Frontal cortex (tissue), 2 donors: ENCODE data around the genes DNAJB1, CCDC105 and NOTCH3.

- RAMPAGE, long total RNA = no peak
These were observed 1.2 kb upstream of the PKN1 start for GRCh38 chr19:14431838-14432358.

DNA sequence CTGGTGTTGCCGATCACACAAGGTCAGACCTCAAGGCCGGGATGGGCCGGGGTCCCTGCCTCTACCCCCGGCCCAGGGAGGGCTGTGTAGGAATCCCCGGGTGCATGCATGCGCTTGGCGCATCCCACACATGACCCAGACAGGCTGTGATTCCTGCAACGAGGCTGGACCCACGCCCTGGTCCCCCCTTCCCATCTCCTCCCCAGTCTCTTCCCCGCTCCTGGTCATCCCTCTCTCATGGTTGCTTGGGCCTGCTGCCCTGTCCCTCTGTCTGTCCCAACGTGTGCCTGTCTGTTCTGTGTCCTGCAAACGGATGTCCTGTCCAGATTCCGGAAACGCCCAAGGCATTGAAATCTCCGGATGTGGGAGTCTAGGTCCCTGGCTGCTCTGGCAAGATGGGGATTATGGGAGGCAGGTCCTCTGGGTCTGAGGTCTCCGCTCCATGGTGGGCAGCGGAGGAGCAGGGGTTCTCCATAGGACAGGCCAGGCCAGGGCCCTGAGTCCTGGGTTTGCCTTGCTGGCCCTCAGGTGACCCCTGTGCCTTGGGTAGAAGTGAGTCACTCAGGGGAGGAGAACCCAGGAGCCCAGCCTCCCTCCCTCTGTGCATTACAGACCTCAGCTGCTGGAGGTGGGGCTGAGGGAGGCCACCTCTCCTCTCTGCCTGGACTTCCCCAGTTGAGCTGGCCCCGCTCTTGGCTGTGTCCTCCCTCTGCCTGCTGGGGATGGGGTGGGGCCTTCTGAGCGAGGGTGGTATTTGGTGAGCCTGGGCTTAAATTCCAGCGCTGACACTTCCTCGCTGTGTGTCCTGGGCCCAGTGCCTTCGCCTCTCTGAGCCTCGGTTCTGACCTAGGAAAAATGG is 1.8 kb downstream of the PKN1 start:
- RAMPAGE, long total RNA = no peak

DNA sequence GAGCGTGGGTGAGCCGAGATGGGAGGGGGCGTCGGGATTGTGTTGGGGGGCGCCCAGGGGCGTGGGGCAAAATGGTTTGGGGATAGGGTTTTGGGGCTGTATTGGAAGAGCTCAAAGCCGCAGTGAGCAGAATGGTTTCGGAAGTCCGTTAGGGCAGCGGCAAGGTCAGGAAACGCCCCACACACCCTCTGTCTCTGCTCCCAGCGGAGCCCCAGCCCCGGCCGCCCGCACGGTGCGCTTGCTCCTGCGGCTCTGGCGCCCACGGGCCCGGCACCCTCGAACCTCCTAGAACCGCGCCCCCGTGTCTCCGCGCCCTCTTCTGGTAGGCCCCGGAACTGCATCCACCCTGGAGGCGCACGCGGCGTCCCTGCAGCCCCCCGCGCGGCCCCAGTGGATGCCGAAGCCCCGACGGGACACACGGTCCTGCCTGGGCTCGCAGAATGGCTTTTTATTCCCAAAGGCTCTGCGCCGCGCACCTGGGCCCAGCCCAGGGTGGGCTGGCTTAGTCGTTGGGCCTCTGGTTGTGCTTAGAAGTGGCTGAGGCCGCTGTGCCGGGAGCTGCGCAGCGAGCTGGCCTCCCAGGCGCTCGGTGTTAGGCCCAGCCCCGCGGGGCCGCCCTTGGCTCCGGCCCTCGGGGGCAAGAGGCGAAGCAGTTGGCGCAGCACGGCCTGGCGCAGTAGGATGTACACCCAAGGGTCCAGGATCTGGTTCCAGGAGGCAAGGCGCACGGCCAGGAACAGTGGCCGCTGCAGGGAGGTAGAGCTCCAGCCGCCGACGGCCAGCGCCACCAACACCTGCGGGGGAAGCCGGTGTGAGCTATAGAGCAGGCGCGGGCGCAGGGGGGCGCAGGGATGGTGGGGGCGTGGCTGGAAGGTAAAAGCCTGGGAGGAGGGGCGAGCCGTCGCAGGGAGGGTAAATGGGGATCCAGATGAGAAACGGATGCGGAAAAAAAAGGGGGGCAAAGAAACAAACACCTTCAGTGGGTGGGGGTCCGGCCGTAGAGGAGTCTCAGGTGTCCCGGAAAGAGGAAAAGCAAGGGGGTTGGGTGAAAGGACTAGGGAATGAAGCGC is 2.8 kb downstream of the PTGER1 start:
- RAMPAGE, long total RNA = no peak

DNA sequence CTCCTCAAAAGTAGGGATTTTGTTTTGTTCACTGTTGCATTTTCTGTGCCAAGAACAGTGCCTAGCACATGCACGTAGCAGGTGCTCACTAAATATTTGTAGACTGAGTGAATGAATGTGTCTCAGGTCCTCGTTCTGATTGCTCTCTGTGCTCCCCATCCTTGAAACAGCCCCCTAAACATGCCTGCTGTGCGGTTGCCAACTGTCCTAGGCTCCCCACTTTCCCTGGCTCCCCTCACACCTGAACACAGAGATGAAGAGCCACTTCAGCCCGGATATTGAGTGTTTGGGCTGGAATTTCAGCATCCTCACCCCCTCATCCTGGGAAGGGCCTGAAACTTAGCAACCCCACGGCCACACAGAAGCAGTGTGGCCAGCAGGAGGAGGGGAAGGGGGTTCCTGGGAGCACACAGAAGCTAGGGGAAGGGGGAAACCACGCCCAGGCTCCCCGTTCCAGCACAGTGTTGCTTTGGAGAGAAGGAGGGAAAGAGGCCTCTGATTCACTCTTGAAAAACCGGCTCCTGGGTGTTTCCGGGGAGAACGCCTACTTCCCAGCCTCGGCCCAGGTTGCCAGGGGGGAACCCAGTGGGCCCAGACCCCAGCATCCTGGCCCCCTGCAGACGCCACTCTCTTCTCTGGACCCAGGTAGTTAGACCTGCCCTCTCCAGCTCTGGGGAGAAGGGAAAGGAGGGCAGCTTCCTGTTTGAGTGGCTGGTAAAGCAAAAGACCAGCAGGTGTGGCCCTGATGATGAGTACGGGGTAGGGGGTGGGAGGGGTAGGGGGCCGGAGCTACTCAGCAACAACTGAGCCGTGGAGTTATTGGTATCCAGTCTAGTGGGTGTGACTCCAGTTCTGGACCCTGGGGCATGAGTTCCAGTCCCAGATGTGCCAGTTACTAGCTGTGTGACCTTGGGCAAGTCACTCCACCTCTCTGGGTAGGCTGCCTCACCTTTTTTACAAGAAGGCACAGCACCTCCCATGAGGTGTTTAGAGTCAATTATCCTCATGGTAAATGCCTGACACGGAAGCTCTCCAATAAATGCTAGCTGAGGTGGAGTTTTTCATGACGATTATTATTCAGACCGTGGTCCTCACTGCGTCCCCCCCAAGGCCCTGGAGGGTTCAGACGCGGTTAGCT is 1.0 kb downstream of the GIPC1 start:
- RAMPAGE, long total RNA = no peak

DNA sequence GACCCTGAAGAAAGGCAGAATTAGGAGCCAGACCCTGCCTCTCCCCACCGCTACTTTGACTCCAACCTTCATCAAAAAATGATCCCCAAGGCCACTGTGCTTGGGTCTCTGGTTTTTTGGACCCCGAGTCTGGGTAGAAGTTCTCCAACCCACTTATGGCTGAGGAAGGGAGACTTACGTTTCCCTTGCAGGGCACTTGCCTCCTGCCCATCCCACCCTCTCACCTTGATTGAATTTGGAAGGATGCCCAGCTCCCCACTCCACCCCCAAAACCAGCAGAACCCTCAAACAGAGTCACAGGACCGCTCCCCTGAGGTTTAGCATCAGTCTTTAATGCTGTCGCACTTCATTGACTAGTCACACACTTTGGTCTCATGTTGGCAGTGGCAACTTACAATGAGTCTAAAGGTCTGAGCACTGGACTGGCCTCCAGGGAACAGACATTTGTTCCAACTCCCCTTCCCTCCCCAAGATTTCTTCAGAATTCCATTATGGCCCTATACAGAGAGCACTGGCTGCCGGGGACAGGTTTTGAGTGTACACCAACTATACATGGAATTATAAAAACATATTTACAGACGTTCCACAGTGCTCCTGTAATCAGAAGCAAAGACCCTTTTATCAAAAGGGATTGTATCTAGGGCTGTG is 3.6 kb downstream of the DNAJB1 start:
- RAMPAGE, long total RNA = no peak

GRCh38 chr19:14517761-14518548 is at the start of gene DNAJB1:
Gene DNAJB1 (minus strand): TSS chr19:14518397.
- RAMPAGE, long total RNA = no peak

DNA sequence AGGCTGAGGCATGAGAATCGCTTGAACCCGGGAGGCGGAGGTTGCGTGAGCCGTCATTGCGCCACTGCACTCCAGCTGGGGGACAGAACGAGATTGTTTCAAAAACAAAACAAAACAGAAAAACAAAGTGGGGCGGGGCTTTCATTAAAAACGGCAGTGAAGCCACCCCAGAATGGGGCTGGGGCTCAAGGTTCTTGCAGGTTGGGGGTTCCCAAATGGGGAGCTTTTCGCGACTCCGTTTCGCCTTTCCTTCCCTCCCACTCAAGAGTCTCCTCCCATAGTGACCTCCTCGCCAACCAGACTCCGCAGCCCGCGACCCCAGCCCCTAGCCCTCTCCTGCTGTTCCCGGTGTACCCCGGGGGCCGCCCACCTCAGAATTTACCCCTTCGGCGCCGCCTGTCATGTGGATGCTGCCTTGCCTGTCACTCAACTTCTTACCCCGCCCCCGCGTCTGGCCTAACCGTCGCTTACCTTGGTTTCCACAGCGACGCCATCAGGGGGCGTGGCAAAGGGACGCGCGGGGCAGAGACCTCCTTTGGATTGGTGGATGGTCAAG is 476 bp upstream of the TECR start:
- RAMPAGE, long total RNA = no peak

- RAMPAGE, long total RNA = no peak
These were observed 43.4 kb downstream of the ZNF333 start for GRCh38 chr19:14732891-14733912.

DNA sequence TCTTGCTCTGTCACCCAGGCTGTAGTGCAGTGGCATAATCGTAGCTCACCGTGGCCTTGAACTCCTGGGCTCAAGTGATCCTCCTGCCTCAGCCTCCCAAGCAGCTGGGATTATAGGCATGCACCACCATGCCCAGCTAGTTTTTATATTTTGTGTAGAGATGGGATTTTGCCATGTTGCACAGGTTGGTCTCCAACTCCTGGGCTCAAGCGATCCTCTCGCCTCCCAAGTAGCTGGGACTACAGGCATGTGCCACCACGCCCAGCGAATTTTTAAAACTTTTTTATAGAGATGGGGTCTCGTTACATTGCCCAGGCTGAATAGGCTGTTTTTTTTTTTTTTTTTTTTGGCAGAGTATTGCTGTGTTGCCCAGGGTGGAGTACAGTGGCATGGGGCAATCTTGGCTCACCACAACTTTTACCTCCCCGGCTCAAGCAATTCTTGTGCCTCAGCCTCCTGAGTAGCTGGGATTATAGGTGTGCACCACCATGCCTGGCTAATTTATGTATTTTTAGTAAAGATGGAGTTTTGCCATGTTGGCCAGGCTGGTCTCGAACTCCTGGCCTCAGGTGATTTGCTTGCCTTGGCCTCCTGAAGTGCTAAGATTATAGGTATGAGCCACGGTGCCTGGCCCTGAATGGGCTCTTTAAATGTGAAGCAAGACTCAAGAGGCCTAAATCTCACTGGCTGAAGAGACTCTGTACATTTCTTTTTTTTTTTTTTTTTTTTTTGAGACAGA is 37.4 kb downstream of the ADGRE2 start:
- RAMPAGE, long total RNA = no peak

DNA sequence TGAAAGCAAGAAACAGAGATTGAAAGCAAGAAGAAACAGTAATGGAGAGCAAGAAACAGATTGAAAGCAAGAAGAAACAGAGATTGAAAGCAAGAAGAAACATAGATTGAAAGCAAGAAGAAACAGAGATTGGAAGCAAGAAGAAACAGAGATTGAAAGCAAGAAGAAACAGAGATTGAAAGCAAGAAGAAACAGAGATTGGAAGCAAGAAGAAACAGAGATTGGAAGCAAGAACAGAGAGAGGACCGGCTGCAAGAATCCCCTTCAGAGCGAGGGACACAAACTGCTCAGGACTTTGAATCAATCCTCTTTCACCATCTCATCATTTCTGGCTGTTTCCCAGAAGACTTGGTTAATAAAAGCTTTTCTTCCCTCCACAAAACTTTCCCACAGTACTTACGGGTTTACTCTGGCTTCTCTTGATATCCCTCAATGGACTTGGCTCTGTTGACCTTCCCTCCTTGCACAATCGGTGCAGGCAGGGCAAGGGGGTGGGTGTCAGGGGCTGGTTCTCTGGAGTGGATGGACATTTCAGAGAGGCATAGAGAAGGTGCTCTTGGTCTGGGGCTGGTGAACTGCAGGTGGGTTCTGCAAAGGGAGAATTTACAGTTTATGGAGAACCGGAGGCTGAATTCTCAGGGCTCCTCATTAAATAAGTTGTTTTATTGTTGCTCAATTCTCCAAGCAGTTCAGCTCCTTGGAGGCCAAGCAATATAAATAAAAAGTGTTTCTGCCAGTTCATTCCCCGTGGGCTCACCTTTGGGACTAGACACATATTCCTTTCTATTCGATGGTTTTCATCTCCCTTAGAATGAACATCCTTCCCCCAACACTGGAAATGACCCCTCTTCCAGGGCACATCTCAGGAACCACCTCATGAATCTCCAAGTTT is 25.3 kb downstream of the OR7A5 start:
- RAMPAGE, long total RNA = no peak

GRCh38 chr19:14837643-14837842 is 2.6 kb upstream of the OR7A5 start:
- RAMPAGE, long total RNA = no peak

DNA sequence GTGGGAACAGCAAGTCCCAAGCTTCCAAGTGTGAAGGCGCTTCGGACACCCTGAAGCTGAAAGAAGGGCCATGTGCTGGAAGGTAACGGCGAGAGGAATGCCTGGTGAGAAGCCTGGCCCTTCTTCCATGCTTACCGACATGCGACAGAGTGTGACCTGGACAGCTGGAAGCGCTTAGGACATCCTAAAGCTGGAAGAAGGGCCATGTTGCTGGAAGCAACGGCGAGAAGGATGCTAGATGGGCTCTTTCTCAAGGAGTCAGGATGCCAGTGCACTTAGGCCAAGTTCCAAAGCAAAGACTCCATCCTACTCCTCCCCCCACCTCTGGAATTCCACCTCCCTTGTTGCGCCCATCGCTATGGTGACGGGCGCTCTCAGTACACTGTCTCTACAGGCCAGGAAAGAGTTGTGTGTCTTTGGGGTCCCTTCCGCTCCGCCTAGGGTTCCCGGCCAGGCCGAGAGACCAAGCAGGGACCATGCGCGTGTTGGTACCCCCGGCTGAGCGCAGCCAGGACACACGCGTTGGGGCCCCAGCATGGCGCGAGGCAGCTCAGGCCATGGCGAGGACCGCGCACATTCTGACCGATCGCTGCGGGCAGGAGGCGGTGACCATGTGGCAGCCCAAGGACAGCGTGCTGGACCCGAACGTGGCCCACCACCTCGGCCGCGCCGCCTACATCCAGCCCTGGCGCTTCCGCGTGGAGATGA is at the start of gene CCDC105:
Gene CCDC105, plus strand, starts transcription at position 377 of the 708 bp plus-strand sequence.
- RAMPAGE, long total RNA = no peak

- RAMPAGE, long total RNA = no peak
These were observed at the start of gene NOTCH3 for GRCh38 chr19:15200692-15201673. Gene NOTCH3 (minus strand): TSS chr19:15200995.

- RAMPAGE, long total RNA = no peak
These were observed 2.9 kb upstream of the EPHX3 start for GRCh38 chr19:15235071-15235596.

DNA sequence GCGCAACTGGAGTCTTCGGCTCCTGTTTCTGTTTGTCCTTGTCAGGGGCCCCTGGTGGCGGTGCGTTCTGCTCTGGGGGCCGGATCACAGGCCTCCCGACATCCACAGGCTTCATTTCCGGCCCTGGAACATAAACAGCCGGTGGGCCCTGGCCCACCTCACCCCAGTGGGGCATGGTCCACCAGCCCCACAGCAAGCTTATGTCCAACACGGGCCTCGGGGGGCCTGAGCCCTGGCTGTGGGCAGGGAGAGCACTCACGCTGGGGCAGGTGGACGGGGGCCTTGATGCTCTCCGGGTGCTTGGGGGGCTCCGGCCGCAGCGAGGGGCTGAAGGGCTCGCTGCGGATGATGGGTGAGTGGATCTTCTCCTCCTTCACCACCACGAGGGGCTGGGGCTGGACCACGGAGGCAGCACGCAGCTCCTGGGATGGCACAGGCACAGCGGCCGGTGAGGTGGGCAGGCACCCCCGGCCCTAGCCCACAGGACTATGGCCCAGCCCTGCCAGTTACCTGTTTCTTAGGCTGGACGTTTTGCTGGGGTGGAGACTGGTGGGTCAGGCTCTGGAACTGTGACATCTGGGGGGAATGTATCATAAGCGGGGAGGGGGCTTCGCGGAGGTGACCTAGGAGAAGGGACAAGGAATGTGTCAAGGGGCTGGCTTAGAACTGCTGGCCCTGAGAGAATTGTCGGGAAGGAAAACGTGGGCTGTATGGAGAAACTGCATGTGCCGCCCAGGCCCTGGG is 7.3 kb upstream of the EPHX3 start:
- RAMPAGE, long total RNA = no peak

- RAMPAGE, long total RNA = no peak
These were observed 33.0 kb upstream of the EPHX3 start for GRCh38 chr19:15265209-15265780.

DNA sequence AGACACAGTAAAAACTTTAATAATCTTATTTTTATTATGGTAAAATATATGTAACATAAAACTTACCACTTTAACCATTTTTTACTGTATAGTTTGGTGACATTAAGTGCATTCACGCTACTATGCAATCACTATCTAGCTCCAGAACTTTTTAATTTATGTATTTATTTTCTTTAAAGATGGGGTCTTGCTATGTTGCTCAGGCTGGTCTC is 45.2 kb downstream of the BRD4 start:
- RAMPAGE, long total RNA = no peak

GRCh38 chr19:15331806-15332389 is 441 bp downstream of the BRD4 start:
- RAMPAGE, long total RNA = no peak

DNA sequence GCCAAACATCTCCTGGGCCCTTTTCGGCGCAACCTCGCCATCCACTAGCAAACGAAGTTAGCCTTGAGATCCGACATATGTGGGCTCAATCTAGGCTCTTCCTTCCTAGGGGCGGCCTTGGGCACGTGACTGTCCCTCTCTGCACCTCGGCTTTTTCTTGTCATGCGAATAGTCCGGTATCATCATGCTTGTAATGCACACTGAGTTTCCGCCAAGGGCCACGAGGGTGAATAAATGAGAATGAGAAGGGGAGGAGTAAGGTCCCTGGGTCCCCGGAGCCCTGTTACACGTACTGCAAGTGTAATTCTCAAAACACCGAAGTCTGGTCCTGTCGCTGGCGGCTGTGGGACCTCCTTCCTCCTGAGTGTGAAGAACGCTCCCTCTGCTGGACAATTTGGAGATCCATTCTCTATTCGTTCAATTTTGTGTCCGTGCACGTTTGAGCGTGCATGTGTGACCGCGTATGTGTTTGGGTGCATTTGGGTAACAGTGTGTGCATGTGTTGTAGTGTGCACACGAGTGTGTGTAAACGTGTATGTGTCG is 47.9 kb downstream of the CYP4F22 start:
- RAMPAGE, long total RNA = no peak

DNA sequence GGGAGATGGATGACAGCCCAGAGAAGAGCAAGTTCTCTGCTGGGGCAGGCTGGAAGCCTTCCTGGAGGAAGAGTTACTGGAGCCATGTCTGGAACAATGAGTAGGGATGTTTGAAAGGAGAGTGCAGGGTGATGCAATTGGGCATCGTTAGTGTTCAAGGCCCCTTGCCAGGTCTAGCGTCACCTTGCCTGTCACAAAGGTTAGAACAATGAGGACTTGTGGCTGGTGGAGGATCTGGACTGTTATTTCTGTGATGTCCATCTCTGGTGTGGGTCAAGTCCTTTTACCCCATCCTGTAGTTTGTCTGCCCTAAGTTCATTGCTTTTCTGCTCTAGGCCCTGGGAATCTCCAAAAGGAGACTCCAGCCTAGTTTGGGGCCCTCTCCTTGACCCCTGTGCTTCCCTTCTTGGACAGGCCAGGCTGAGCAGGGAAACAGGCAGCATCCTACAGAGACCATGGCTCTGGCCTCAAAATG is 3.7 kb downstream of the CYP4F3 start:
- RAMPAGE, long total RNA = no peak